Peripheral blood mononuclear cell (primary cell): Measurements from ENCODE around the gene NDUFA4L2.

- PRO-cap, 8 experiments: no peak in any of the 8 experiments
These were observed 2.6 kb downstream of the LRP1 start for GRCh38 chr12:57130858-57131287.

DNA sequence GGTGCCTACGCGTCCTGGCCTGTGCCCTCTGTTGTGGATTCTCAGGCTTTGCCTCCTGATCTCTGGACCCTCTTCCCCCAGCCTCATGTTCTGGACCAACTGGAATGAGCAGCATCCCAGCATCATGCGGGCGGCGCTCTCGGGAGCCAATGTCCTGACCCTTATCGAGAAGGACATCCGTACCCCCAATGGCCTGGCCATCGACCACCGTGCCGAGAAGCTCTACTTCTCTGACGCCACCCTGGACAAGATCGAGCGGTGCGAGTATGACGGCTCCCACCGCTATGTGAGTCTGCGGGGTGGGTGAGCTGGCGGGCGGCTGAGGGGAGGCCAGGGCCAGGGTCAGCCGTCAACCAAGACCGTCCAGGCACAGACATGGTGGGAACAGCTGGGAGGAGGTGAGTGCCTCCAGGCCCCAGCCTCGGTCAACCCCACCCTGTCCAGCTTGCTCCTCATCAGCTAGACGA is 25.8 kb upstream of the NXPH4 start:
- PRO-cap, 8 experiments: peak in 3 of 8 experiments; most common plus-strand start position 293 of the sequence (in 3)

DNA sequence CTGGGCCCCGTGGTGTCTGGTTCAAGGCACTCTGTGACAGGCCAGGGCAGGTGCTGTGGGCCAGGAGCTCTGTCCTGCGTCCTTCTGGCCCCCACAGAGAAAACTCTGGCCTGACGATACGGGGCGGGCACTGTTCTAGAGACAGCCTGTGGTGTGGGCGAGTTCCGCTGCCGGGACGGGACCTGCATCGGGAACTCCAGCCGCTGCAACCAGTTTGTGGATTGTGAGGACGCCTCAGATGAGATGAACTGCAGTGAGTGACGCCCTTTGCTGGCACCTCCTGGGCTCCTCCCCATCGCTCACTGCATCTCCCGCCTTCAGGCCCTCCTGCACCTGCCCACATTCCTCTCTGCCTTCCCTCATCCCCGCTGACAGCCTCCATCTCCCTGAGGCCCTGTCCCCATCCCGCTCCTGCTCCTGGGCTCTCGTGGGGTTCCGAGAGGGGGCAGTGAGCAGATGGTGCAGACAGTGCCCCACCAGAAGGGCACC is 22.8 kb upstream of the NXPH4 start:
- PRO-cap, 8 experiments: no peak in any of the 8 experiments

- PRO-cap, 8 experiments: no peak in any of the 8 experiments
These were observed 18.3 kb upstream of the NXPH4 start for GRCh38 chr12:57197961-57199057.

DNA sequence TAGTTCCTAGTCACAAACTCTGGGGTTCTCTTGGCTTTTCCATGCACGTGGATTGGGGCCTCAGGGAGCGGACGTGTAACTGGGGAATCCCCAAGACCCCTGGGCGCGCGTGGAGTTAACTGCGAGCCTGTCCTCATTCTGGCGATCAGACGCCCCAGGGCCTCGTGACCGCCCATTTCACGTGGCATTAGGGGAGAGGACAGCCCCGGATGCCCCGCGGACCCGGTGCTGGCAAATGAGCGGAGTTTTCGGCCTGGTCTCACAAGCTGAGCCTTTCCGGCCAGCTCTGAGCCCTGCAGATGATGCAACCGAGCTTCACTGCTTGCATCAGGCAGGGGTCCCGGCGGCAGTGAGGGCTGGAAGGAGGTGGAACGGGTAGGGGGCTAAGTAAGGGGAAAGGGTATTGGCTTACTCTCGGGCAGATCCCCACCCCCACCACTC is 379 bp downstream of the SHMT2 start:
- PRO-cap, 8 experiments: peak in 4 of 8 experiments; most common plus-strand start position 217 of the sequence (in 2); most common minus-strand start position 140 of the sequence (in 4)

DNA sequence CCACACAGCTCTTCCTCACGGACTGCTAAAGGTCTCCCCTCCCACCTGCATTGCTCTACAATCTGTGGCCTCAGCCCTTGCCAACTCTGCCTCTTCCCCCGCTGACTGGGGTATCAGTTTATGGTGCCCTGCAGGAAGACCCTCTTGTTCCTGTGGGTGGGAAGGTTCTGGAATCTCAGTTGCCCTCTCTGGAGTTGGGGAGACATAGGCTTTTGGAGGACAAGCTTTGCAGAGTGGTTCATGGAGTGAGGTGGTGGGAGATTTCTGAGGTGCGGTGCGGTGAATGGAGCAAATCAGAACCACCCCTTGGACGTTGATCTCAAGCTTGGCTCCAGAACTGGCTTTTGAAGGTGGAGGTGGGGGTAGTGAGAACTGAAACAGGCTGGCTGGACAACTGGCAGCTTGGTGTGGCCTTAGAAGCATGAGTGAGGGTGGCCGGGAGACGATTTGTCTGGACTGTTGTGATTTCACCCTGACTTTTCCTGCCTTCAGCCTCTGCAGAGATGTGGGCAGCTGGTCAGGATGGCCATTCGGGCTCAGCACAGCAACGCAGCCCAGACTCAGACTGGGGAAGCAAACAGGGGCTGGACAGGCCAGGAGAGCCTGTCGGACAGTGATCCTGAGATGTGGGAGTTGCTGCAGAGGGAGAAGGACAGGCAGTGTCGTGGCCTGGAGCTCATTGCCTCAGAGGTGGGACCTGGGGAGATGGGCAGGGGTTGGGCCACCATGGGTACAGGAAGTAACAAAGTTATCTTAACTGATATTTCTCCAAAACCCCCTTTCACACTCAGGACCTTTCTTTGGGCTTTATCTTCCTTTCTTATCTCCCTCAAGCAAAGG is 1.0 kb downstream of the SHMT2 start:
- PRO-cap, 8 experiments: no peak in any of the 8 experiments

GRCh38 chr12:57232317-57232954 is 2.9 kb downstream of the SHMT2 start:
- PRO-cap, 8 experiments: no peak in any of the 8 experiments

DNA sequence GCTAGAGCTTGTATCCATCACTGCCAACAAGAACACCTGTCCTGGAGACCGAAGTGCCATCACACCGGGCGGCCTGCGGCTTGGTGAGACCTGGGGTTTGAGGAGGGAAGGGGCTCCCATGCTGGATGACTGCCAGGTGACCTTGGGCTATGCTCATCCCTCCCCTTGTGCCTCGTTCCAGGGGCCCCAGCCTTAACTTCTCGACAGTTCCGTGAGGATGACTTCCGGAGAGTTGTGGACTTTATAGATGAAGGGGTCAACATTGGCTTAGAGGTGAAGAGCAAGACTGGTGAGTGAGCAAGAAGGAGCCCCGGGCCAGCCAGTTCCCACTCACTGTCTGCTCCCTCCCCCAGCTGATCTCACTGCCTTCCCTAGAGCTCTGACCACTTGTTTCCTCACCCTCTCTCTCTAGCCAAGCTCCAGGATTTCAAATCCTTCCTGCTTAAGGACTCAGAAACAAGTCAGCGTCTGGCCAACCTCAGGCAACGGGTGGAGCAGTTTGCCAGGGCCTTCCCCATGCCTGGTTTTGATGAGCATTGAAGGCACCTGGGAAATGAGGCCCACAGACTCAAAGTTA is 3.0 kb downstream of the NDUFA4L2 start:
- PRO-cap, 8 experiments: no peak in any of the 8 experiments

DNA sequence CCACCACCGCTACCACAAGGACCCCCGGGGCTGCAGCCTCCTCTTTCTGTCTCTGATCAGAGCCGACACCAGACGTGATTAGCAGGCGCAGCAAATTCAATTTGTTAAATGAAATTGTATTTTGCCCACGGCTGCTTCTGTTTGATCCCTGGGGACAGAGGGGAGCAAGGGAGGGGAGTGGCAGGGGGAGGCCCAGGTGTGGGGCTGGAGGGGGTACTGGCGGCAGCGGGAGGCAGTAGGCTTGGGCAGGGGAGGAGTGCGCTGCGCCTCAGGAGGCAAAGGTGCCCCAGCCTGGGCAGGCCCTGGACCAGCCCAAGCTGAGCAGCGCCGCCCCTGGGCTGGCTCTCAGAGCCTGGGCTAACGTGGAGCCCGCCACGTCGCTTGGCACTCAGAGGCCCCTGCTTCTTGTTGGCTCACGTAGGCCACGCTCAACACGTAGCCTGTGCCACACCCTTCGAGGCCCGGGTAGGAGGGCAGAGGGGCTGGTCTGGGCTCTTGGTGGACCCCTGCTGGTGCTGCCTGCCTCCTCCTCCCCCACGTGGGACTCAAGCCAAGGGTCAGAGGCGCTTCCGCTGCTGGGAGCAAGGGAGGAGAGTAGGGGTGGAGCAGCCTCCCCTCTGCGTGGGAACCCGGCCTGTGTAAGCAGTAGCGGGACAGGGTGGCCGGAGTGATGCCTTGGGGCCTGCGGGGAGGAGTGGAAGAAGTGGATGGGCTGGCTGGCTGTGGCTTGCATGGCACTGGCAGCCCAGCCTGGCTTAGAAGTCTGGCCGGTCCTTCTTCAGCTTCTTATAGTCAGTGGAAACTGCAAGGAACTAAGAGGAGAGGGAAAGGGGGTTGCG is 1.9 kb downstream of the NDUFA4L2 start:
- PRO-cap, 8 experiments: no peak in any of the 8 experiments

GRCh38 chr12:57236792-57237939 is at the start of gene NDUFA4L2:
Gene NDUFA4L2 (minus strand): TSS chr12:57237104.
- PRO-cap, 8 experiments: no peak in any of the 8 experiments

GRCh38 chr12:57357520-57358033 is 73.3 kb downstream of the R3HDM2 start:
- PRO-cap, 8 experiments: no peak in any of the 8 experiments

DNA sequence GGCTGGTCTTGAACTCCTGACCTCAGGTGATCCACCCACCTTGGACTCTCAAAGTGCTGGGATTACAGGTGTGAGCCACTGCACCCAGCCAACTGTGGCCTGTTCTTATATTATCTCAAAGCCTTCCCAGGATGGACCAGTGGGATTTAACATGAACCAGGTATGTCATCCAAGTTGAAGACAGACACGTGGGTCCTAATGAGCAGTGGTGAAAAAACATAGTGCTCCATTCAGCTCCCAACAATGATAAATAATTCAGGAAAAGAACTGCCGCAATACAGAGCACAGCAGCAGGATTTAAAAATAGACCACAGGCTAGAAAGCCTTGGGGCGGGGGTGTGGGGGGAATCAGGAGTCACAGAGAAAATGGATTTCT is 58.8 kb downstream of the R3HDM2 start:
- PRO-cap, 8 experiments: no peak in any of the 8 experiments

DNA sequence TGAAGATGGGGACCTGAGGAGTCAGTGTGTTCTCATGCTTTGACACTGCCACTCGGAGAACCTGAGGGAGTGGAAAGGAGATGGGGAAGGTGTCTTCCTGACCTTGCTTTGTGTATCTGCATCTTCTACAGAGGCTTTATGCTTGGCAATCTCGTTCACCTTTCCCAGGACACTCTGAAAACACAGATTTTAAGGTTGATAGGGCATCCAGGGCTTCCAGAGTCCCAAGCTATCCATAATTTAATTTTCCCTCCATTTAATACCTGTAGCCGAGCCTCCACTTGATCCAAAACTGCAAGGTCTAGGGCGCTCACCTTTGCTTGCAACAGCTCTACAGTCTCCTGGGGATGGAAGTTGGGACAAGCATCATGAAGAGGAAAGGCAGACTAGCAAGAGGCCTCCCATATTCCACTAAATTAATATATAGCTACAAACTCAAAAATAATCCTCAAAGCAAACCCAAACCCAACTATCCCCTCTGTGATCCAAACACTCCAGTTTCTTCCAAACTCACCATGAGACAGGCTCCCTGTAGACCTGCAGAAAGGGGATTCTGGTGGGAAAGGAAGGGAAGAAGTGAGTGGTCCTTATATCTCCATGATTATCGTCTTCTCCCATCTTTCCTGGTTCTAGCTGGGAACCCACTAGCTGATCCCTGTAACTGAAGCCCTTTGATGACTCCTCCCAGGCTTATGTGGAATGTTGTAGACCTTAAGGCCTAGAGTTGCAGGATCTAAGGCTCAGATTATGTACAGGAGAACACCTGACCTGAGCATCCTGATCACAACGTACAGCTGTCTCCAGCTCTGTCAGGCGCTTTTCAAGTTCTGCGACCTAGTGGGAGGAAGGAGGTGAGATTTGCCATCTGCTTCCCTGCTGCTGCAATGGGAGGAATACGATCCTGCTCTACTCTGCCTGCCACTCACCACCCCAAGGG is 10.1 kb downstream of the MBD6 start:
- PRO-cap, 8 experiments: peak in 1 of 8 experiments; most common plus-strand start position 551 of the sequence (in 1)

- PRO-cap, 8 experiments: no peak in any of the 8 experiments
These were observed 7.8 kb downstream of the DCTN2 start for GRCh38 chr12:57538927-57539862.

GRCh38 chr12:57575916-57576452 is 15.0 kb upstream of the PIP4K2C start:
- PRO-cap, 8 experiments: no peak in any of the 8 experiments

DNA sequence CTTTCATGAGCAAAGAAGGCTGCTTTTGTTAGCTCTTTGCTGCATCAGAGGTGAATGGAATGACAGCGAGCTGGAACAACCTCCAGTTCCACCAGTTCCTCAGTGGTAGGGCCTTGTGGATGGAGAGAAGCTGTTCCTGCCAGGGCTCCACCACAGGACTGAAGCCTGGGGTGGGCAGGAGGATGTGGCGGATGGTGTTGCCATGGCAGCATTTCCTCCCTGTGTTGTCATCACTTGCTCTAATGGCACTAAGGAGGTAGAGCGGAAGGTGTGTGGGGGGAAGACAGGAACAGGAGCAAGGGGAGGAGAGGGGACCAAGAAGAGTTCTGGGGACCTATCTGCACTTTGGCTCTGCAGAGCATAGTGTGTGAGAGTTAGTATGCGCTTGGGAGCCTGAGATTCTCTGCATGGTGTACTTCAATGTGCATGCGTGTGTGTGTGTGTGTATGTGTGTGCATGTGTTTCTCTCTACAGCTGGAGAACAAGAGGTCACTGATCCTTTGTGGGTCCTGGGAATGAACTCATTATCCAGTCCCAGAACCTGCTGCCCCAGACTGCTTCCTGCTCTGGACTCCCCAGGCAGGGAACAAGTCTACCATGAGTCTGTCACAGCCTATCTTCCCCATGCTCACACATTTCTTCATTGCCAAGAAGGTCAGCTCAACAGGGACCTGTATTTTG is 2.6 kb upstream of the AGAP2 start:
- PRO-cap, 8 experiments: peak in 8 of 8 experiments; most common plus-strand start position 259 of the sequence (in 5); most common minus-strand start position 160 of the sequence (in 8)

DNA sequence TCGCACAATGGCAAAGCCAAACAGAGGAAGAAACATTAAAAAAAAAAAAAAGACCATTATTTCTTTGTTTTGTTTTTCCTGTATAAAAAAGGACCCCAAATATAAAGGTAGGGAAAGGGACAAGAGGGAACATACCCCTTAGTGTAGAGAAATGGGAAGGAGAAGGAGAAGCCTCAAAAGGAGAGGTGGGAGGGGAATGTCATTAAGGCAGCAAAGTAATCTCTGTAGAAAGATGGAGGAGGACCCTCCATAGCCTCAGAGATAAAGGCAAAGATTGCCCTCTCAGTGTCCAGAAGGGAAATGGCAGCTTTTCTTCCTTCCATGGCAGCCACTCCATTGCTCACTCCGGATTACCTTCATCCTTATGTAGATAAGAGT is 3.3 kb downstream of the TSPAN31 start:
- PRO-cap, 8 experiments: no peak in any of the 8 experiments

DNA sequence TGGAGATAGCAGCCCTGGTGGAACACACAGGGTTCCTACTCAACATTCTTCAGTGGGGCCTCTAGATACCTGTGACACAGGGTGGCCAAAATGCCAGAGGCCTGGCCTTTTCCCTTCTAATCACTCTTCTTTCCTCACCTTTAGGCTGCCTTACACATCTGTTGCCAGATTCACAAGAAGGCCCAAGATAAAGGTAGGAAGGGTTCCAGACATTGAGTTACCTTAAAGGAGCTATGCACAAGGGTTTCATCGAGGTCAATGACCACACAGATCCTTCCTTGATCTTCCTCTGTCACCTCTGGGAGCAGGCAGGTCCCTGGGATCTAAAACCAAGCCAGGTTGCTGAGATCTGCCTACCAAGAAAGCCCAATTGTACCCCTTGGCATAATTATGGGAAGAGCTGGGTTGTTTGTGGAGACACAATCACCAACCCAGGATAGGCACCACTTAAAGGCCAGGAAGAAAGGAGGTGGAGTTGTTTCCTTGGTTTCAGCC is 8.3 kb upstream of the AVIL start:
- PRO-cap, 8 experiments: no peak in any of the 8 experiments

- PRO-cap, 8 experiments: peak in 5 of 8 experiments; most common plus-strand start chr12:57844858 (in 3); most common minus-strand start chr12:57844804 (in 3)
These were observed 2.1 kb downstream of the CTDSP2 start for GRCh38 chr12:57844224-57845028.

DNA sequence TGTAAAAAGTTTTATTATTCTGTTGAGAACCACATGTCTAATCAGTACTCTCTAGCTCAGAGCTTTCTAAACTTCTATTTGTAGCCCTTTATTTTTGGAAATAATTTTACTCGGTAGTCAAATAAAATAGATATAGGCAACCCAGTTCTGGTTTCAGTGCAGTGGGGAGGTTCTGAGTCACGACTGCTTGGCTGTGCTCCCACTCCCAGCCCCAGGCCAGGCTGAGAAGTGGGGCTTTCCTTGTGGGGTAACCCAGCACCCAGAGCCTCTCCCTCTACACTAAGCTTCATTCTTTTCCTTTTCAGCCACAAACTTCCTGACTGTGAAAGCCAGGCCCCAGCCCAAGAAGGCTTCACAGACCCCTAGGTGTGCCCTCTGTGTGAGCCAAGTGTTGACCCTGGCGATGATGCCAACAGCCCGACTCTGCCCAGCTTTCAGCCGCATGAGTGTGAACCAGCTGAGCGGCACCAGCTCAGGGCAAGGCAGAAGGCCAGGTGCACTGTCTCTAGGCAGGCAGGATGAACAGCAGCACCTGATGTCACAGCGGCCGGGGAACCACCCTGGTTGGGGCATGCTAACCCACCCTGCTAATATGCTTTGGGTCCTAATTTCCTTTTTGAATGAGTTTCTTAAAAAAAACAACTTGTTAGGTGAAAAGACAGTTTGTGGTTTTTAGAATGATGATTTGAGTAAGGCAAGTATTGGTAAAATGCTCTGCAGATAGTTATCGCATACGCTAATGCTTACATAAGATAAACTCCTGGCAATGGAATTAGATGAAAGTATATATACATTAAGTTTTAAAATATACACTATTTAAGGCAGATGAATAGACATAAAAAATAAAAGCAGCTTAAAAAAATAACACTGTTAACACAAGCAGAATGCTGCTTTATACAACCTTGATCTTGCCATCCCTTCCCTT is 42.2 kb upstream of the ATP23 start:
- PRO-cap, 8 experiments: peak in 5 of 8 experiments; most common plus-strand start position 224 of the sequence (in 2); most common minus-strand start position 185 of the sequence (in 2)